Camera-type eye (tissue), 1 donor: ENCODE results near the gene MASP1.

- RAMPAGE, long total RNA, result no peak
Measured at GRCh38 chr3:186932184-186932454, 1.8 kb downstream of the ST6GAL1 start.

- RAMPAGE, long total RNA, result no peak
Measured at GRCh38 chr3:186952769-186953376, 22.5 kb downstream of the ST6GAL1 start.

DNA sequence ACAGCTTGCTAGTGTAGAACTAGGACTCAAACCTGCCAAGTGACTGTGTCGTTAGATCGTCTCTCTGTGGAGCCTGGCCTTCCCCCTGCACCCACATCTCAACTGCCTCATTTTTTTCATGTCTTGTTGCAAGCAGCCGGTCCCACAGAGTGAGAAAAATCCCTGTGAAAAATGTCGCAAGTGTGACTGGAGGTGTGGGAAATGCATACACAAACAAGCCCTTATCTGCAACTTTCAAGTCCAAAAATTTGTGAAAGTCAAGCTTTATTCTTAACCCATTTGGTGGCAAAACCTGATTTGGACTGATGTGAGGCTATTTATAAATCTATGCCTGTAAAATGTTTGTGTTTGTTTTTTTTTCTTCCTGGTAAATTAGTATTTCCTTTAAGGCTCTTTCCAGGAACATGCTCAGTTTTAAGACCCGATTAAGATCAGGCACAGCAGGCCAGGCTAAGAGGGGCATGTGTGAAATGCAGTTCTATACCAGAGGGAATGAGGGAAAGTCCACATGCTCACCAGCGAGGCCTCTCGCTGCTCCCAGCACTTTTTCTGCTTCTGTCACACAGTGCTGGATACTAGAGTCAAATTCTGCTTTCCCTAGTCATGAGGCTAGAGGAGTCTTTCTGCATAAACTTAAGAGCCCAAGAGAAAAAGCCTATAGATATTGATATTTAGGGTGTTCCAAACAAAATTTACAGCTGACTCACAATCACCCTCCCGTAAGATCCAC, 25.9 kb downstream of the ST6GAL1 start:
- RAMPAGE, long total RNA, result no peak

DNA sequence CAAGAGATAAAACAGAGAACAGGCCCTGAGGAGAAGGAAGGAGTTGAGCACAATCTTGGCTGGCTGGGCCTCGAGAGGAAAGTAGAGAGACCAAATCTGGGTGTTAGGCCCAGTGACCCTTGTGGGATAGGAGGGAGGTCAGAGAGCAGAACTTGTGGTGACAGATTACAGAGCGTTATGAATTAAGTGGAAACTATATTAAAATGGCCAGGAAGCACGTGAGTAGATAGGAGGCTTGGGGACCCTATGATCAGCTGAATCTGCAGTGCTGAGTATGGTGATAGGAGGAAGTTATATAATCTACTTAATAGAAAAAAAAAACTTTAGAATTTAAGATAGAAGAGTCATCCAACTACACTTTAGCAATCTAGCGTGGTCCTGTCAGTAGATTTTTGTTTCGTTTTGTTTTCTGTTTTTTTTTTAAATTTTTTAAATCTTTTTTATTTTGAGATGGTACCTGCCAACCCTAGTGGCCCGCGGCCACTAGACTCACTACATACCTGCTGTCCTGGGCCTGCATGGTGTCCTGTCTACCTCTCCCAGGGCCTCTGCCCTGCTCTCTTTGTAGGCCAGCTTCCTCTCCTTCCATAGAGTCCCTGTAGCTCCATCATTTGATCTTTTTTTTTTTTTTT, 30.1 kb downstream of the ST6GAL1 start:
- RAMPAGE, long total RNA, result no peak

GRCh38 chr3:186974509-186975692, 44.6 kb downstream of the ST6GAL1 start:
- RAMPAGE, long total RNA, result no peak

GRCh38 chr3:187012570-187013211, 82.4 kb downstream of the ST6GAL1 start:
- RAMPAGE, long total RNA, result no peak

DNA sequence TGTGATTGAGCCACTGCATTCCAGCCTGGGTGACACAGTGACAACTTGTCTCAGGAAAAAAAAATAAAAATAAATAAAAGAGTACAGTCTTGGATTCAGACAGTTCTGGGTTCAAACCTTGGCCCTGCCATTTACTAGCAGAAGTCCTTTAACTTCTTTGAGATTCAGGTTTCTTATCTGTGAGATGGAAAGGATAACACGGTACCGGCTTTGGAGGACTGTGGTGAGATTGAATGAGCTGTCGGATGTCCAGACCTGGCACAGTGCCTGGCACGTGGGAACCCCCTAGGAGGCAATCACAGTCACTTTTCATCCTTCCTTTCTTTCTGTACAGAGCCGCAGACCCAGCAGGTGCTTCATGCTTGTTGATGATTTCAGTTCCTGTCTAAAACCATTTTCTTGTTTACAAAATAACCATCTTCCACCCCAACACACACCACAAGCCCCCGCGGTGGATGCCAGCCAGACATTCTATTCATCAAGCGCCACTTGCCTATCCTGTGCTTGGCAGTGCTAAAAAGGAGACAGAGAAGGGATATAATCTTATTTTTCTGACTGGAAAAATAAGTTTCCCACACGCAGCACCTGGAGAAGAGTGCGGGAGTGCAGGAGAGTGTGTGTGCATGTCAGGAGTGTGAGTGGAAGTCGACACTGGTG, 85.6 kb downstream of the ST6GAL1 start:
- RAMPAGE, long total RNA, result no peak

- RAMPAGE, long total RNA, result no peak
Measured at GRCh38 chr3:187104922-187105378, 34.3 kb downstream of the RPL39L start.

- RAMPAGE, long total RNA, result no peak
Measured at GRCh38 chr3:187291582-187292185, at the start of gene MASP1. TSS of gene MASP1 (minus strand) at chr3:187291737.

GRCh38 chr3:187292186-187292581, 647 bp upstream of the MASP1 start:
- RAMPAGE, long total RNA, result no peak

- RAMPAGE, long total RNA, result no peak
Measured at GRCh38 chr3:187318770-187319304, 27.3 kb upstream of the MASP1 start.

- RAMPAGE, long total RNA, result no peak
Measured at GRCh38 chr3:187735883-187736355, 9.3 kb downstream of the BCL6 start.

DNA sequence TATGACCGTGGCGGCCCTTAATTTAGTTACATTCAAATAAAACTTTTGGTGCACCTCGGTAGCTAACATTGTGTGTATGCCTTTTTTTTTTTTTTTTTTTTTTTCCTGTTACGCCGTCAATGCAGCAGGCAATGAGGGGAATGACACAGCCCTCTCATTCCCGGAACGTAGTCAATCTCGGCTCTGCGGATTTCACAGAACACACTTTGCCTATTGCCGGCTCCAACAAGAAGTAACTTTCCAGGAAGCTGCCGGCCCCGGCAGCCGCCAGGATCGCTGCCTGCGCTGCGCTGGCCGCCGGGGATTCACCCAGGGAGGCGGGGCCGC, 7.6 kb downstream of the BCL6 start:
- RAMPAGE, long total RNA, result no peak

GRCh38 chr3:187994103-187994628, 159.8 kb upstream of the LPP start:
- RAMPAGE, long total RNA, result no peak

GRCh38 chr3:188042860-188043071, 111.2 kb upstream of the LPP start:
- RAMPAGE, long total RNA, result no peak

DNA sequence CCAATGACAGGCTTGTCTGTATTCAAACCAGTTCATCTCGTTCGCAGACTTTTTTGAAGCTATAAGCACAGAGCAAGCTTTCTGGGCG, 1.2 kb upstream of the LPP start:
- RAMPAGE, long total RNA, result no peak

DNA sequence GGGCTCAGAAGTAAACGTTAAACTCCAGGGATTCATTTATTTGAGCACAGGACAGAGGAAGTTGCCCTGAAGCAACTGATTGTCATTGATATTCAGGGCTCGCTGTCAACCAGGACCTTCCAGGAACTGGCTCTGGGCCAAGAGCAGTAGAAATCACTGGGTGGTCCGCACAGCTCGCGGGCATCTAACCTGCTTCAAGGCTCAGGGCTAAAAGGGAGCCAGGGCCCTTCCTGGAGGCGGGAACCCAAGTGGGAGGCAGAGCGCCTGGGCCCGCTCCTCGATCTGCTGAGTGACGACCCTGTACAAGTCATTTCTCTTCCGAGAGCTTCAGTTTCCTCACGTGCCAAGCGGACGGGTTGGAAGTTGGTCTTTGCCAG, 994 bp upstream of the LPP start:
- RAMPAGE, long total RNA, result no peak

DNA sequence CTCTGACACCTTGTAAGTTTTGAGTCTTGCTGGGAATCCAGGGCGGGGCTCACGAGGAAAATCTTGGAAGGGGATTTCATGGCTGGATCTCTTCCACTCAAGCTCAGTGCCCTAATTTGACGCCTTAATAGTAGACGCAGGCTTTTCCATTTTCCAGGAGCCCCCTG, 722 bp upstream of the LPP start:
- RAMPAGE, long total RNA, result no peak

DNA sequence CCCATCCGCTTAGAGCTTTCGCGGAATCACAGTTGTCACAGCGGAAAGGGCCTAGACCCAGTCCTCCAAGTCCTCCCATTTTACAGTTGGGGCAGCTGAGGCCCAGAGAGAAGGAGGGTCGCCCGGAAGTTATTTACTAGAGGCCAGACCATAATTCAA, 466 bp downstream of the LPP start:
- RAMPAGE, long total RNA, result no peak

DNA sequence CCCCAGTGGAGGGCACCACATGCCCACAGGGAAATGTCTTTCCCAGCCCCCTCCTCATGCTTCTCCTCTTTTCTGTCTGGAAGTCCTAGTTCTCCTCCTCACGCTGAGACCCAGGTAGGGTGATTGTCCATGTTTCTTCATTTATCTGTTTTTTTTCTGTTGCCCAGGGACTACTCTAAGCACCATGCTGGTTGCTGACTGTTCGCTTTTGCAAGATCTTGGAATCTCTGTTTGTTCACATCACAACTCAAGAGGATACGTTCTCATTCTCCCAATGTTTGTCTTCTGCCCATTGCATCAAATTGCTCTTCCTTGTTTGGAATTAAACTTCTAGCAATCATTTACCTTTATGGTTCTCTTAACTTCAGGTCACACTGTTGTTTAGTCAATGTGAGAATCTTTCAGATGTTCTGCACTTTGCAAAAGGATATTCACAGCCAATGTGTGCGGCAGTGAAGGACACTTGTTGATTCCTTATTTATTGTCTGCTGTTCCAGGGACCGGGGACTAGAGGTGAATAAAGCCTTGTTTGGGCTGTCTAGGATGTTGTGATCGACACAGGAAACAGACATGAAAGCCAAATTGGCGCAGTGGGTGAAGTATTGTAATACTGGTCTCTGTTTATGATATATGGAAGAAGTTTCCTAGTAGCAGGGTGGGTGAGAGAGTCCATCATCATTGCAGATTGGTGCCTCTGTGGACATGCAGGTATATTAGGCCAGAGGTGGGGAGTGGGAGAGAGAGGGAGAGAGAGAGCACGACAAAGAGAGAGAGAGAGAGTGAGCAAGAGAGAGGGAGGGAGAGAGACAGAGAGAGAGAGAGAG, 24.5 kb downstream of the LPP start:
- RAMPAGE, long total RNA, result no peak